H7 (cell line): ENCODE measurements around a stretch of chr5.

GRCh38 chr5:124430059-124430516, 316.4 kb downstream of the ZNF608 start:
- RAMPAGE, long total RNA = no peak

GRCh38 chr5:124625227-124625567, 121.2 kb downstream of the ZNF608 start:
- RAMPAGE, long total RNA = no peak

- RAMPAGE, long total RNA = no peak
Observed at GRCh38 chr5:124641140-124641526, 105.3 kb downstream of the ZNF608 start.

DNA sequence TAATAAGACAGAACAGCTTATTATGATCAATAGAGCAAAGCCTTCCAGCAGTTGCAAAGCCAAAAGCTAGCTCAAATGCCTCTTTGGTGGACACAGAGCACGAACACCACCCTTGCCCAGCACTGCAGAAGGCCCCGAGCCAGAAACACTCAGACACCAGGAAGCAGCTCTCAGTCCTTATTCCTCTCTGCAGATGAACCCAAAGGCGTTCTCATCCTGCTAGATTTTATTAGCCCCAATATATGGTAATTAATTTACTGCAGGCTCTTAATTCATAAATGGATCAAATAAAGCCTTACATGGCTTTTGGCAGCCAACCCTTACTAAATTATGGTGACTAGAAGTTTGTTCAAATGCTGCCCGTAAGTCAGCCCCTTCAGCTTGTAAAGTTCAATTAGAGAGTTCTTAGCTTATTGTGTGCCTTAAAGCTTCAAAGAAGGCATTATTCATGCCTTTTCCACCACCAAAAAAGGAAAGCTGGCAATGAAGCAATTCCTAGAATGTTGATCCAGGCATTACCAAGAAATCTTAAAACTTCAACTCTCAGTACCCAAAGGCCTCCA, 68.6 kb downstream of the ZNF608 start:
- RAMPAGE, long total RNA = no peak

GRCh38 chr5:124707577-124707983, 38.9 kb downstream of the ZNF608 start:
- RAMPAGE, long total RNA = no peak

DNA sequence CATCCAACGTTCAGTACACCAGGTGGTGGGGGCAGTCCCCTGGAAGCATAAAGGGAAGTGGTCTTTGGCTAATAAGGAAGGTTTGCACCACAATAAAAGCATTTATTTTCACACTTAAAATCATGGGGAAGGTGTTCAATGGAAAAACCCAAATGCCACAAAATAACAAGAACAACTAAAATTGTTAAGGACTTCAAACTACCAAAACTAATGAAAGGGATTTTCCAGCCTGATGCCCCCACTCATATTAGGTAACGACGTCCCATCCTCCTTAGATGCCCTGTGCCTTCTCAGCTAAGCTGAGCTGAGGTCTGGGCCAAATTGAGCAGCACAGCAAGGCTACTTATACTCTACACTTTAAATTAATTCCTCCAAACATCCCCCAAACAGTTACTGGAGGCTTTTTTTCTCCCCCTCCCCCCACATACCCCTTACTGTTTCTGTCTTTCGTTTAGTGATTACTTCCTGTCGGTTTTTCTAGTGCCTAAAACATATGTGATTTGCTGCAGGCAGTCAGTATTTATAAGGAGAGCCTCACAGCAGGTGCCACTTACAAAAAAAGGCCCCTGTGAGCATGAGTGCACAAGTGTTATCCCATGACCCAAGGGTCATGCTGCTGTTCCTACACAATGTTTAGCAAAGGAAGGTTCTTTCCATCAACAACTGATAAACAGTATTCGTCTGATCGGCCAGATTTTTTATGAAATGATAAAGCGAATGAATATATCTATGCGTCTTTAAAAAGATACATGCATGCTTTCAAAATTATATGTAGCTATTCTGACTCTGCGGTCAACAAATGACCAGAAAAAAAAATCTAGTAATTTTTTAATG, 259.8 kb upstream of the ZNF608 start:
- RAMPAGE, long total RNA = no peak

DNA sequence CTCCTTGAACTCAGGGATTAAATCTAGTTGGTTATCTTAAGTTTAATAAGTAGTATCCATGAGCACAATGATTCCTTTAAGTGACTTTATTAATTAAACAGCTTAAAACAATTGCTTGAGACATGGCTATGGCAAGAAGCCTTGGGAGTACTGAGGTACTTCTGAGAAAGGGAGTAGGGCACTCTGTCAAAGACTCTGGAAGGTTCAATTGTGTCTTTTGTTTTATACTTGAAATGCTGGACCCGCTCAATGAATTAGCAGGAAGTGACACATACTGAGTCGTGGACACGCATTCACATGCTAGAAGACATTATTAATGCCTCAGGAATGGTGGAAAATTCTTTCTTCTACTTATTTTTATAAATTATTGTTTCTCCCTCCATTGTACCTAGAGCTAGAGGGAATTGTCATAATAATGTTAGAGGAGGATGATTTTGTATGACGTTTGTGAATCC, 347.3 kb upstream of the ZNF608 start:
- RAMPAGE, long total RNA = no peak

- RAMPAGE, long total RNA = no peak
Observed at GRCh38 chr5:125200206-125200774, 453.9 kb upstream of the ZNF608 start.

DNA sequence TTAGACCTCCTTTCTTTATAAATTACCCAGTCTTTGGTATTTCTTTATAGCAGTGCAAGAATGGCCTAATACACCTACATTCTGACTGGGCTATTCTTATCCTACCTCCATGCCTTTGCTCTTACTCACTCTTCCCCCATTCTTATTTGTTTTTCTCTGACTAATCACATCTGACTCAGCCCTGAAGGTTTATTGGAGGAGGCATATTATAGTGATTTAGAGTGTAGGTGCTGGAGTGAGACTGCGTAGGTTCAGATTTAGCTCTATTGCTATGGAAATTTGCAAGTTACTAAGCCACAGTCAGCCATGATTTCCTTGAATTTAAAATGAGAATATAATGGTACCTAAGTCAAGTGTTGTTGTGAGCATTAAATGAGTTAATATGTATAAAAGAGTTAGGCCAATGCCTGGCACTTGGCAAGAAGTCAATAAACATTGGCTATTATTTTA, 531.1 kb upstream of the ZNF608 start:
- RAMPAGE, long total RNA = no peak

GRCh38 chr5:125411918-125412424, 665.5 kb upstream of the ZNF608 start:
- RAMPAGE, long total RNA = no peak

- RAMPAGE, long total RNA = no peak
Observed at GRCh38 chr5:126464864-126465471, 41.8 kb downstream of the GRAMD2B start.

DNA sequence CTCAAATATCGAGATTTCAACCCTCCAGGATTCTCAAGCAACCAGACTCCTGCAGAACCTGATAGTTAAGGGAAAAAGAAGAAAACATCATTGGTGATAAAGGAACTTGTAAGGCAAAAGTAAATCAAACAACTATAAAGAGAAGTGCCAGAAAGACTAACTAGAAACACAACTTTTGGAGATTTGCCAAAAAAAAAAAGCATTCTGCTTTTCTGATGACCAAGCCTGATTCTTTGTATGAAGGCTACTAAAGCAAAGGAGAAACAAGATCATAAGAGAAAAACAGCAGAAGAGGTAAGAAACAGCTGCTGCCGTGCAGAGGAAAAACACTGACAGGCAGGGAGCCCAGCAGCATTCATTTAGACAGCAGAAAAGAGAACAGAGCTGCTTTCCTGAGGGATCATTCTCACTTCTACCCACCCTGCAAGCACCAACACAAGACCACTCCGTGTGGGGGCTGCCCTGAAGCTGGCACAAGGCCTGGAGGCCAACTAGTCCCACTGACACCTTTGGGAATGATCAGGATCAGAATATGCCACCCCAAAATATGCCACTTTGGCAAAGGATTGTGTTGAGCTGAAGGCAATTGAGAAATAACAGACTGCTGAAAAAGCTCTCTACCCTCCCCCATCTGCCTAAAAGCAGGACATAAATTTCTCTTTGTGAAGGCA, 75.1 kb downstream of the ALDH7A1 start:
- RAMPAGE, long total RNA = no peak

DNA sequence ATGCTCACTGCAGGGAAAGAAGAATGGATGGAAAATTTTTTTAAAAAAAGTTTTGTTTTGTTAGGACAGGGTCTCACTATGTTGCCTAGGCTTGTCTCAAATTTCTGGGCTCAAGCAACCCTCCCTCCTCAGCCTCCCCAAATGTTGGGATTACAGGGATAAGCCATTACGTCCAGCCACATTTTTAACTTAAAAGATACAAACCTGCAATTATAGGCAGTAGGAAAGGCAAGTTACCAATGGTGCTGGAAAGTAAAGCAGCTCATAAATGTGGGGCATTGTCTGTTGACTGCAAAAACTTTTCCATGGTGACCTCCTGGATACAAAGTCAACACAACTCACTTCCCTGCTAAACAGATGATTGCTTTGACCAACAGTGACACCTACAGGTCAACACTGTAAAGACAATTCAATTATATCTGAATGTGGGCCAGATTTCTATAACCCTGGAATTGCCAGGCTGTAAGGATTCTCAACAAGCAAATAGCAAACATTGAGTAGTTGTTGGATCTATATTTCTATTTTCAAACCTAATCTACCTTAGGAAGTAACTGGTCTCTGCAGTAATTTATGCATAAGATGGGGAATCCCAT, 56.0 kb downstream of the ALDH7A1 start:
- RAMPAGE, long total RNA = no peak

DNA sequence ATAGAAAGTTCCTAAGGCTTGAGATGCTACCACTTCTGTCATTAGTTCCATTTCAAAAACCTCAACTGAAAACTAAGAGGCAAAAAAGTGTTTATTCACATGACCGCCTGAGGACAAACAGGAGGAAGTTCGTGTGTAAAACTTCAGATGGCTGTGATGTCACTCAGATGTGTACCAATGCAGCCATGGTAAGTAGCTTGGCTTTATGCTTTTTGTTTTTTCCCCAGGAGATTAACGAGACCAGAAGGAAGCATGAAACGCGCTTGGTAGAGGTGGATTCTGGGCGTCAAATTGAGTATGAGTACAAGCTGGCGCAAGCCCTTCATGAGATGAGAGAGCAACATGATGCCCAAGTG, 33.0 kb downstream of the LMNB1 start:
- RAMPAGE, long total RNA = no peak

DNA sequence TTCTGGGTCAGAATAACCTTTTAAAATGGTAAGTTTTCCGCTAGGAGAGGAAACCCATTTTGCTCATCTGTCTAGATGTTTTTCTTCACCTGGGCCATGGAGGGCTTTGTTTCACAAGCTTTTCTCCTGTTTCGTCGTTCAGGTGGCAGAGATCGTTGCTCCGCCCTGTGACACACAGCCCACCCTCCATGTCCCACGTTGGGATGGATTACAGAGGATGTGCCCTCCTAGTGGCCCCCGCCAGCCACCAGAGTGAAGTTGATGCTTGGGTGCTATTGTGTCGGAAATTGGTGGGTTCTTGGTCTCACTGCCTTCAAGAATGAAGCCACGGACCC, 76.5 kb downstream of the LMNB1 start:
- RAMPAGE, long total RNA = no peak

GRCh38 chr5:126911369-126911709, 119.0 kb downstream of the MARCHF3 start:
- RAMPAGE, long total RNA = no peak

DNA sequence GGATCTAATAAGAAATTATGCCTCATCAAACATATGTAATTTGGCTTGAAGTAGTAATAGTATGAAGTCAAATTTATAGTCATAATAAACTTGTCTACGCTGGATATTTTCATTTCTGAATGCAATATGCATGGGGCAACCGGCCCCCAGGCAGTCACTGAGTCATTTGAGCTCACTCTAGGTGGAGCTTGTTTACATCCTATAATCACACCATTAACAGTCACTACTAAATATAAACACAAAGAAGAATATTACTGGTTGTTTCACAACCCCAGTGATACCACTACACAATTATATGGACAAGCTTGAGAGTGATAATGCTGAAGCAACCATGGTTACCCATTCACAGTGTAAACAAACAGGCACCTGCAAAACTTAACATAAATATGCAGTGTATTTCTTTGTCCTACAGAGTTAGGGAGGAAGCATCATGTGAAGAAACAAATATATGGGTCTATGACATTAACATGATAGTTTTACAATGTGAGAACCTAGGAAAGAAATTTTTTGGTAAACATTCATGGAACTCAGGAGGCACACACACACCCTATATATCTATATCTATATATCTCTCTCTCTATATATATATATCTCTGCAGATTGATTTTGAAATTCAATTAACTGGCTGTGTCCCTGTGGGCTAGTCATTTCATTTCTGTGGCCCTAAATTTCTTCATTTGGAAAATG, 68.5 kb downstream of the MARCHF3 start:
- RAMPAGE, long total RNA = no peak

DNA sequence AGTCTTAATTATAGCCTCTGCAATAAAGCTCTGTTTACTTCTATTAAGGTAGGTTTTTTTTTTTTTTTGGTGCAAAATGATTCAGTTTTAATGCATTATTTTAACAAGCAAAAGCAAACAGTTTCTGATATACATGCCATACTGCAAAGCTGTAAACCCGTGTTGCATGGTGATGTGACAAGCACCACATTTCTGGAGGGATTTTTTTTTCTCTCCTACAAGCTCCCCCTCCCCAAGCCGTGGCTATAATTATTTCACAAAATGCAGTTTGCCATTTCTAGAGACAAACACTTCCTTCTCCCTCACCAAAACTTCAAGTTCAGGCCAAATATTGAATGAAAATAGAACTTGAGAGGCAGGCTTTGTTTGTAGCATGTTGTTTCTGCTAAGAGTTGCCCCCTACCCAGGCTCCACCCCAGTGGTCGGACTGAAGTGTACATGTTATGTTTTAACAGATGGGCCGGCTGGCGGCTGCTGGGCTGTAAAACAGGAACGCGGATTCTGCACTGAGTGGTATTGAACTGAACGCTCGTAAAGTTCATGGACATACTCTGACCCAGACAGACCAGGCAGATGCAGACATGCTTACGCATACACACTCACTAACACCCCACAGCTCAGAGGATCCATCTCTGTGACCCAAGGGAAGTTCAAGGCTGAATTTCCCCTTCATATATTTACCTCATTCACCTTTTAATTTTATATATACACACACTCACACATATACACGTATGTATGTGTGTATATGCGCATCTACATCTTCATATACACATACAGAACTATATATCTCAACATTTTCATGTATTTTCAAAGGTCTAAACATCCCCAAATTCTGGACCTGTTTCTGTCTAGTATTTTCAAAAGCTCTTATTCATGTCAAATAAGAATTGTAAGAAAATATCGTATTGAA, 1.6 kb downstream of the MARCHF3 start:
- RAMPAGE, long total RNA = no peak

GRCh38 chr5:127040679-127041402, 10.5 kb upstream of the MARCHF3 start:
- RAMPAGE, long total RNA = no peak

DNA sequence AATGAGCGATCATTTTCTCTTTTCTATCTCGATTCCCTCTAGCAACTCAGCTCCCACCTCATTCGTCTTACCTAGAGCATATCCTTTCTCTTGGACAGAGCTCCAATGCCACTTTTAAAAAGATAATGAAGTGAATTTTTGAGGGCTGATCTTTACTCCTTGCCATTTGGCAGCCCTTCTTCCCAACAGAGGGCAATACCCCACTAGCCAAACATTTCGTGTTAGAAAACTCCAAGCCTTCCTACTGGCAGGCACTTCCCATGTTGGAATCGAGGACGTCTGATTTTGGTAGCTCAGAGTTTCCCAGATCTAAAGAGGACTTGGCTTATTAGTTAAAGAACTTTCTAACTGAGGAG, 108.0 kb upstream of the PRRC1 start:
- RAMPAGE, long total RNA = no peak